Endothelial cell (in vitro differentiated cells): ENCODE data around the genes SLC47A1 and TMEM11.

DNA sequence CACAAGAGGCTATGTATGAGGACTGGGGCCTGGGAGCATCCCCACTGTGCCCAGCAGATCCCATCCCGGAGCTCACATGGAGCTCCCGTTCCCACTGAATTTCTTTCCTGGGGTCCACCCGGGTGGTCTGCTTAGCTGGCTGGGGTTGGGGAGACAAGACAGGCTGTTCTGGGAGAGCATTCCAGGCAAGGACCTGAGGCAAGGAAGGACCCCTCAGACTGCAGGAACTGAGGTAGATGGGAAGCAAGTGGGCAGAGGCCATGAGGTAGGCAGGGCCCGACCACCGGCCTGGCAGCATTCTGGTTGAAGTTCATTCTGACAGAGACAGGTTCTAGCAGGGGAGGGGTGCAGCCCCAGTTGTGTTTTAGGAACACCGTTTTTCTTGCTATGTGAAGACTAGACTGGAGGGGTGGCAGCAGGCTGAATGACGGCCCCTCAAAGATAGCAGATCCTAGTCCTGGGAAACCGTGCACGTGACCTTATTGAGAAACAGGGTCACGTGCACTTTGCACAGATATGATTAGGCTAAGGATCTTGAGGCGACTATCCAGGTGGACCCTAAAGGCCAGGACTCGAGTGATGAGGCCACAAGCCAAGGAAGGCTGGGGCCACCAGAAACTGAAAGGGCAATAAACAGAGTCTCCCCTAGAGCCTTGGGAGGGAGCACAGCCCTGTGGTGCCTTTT, 17.4 kb downstream of the B9D1 start:
- PRO-cap, result no peak

DNA sequence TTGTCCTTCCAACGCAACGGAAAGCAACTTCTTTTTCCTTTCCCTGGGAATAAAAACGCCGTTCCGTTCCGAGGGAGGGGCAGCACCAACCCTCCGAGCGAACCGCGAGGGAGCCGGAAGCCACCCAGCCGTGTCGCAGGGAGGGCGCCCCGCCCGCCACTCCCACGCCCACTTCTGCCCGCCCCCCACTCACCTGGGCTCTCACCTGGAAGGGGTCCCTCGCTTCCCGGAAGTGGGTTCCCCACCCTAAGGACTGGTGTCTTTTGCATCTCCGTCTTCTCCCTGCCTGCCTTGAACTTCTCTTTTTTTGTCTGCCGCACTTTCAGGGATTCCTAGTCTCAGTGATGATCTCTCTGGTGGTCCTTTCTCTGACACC, 25.3 kb upstream of the SLC47A1 start:
- PRO-cap, result no peak

DNA sequence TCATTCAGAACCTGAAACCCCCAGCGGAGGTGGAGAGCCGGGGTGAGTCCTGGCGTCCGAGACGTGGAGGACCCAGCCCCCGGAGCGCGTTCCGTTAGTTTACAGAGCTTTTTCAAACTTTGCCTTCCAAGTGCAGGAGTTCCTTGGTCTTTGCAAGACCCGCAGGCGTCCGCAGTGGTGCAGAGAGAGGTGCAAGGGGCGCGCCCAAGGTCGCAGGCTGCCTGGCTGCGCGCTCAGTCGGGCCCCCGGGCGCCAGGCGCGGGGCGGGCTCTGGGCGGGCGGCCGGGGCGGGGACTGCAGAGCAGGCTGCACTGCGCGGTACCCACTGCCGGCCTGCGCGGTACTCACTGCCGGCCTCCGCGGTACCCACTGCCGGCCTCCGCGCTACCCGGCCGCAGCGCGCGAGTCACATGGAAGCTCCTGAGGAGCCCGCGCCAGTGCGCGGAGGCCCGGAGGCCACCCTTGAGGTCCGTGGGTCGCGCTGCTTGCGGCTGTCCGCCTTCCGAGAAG, at the start of gene SLC47A1:
Gene SLC47A1, plus strand, starts transcription at position 325 of the 510 bp plus-strand sequence.
- PRO-cap, result no peak

DNA sequence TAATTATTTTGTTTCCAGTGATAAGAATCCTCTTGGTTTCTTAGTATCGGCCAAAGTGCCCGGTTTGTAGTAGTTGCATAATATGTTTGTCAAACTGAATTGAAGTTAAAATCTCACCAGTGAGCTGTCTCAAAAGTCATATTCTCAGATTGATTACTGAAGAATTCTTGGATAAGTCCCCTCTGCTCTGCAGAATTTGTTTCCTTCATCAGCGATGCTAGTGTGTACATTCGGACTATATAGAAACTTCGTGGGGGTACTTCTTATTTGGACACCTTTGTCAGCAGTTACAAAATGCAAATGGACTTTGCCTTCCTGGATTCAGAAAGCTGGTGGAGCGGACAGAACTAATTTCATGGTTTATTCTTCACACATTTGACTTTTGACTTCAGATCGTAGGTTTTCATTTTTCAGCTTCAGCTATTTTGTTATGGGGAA, 28.2 kb downstream of the SLC47A1 start:
- PRO-cap, result no peak

GRCh38 chr17:19570760-19571263, 37.2 kb downstream of the SLC47A1 start:
- PRO-cap, result no peak

GRCh38 chr17:19578488-19579289, 45.0 kb downstream of the SLC47A1 start:
- PRO-cap, result no peak

- PRO-cap, result no peak
Measured at GRCh38 chr17:19583729-19584534, 50.3 kb downstream of the SLC47A1 start.

DNA sequence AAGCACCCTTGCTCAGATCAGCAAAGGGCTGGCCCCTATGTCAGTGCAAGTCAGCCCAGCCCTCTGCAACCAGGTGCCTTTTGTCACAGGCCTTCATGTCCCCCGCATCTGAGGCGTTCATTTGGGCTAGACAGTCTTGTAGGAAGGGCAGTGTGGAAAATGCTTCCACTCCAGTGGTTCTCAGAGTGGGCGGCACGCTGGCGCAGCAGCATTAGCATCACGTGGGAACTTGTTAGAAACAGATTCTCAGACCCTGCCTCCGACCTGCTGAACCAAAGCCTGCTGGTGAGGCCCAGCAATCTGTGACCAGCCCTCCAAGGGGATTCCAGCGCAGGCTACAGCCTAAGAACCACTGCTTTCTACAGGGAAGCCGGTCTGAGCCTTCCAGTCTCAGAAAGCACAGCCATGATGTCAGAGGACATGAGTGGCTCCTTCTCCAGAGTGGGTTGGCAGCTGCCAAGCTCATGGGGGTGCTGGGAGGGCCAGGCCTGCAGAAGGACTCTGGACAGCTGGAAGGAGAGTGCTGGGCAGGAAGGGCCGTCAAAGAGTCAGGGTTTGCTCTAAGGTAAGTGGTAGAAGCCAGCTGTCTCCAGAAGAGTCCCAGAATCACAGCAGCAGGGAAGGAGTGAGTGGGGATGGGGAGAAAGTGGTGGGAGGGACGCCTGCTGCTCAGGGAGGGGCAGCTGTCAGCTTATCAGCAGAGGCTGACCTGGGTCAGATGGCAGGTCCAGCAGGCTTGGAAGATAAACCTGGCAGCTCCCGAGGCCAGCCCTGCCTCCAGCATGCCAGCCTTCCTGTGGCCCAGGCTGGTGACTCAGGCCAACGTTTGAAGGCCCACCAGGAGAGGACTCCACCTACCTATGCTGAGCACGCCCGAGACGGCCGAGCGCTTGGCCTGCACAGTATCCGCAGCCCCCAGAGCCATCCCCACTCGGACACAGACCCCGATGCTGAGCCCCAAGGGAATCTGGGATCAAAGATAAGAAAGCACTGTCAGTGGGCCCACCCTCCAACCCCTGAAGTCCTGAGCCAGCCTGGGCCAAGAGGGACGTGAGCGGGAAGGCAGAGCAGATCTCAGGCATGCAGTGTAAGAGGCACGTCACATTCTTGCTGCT, 12.8 kb downstream of the SLC47A2 start:
- PRO-cap, result no peak

DNA sequence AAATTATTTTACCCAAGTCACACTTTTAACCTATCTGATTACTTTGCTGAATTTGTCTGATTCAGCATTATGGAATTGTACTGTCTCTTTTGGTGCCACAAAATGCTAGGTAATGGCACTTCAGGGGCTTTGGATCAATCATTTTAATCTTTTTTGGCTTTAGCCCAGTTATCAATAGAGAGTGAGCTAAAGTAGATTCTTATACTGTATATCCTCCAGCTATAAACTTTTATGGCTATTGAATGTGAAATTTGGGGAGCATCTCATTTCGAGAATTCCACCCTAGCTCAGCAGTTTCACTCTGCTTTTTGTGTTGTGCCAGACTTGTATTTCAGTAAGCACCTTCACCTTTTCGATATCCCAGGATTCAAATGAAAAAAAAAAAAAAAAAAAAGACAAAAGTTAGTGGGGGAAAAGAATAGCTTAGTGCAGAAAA, 125.9 kb downstream of the LGALS9B start:
- PRO-cap, result no peak

GRCh38 chr17:20784075-20784609, 204.6 kb downstream of the CDRT15L2 start:
- PRO-cap, result no peak

DNA sequence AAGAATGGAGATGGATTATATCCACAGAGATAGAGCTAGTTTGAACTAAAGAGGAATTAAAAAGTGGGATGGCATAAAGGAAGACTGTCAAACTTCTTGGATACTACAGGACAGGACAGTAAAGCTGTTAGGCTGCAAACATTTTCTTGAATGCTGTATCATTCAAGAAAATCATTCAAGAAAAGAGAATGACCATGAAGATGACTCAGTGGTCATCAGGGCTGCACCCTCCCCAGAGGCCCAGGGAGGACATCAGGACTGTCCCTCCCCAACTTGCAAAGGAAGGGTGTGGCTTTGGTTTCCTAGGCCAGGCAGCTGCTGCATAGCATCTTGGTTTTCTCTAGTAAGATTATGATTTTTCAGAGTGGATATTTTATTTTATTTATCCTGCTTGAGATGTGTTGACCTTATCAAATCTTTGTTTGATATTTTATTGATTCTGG, 120.4 kb downstream of the USP22 start:
- PRO-cap, result no peak

DNA sequence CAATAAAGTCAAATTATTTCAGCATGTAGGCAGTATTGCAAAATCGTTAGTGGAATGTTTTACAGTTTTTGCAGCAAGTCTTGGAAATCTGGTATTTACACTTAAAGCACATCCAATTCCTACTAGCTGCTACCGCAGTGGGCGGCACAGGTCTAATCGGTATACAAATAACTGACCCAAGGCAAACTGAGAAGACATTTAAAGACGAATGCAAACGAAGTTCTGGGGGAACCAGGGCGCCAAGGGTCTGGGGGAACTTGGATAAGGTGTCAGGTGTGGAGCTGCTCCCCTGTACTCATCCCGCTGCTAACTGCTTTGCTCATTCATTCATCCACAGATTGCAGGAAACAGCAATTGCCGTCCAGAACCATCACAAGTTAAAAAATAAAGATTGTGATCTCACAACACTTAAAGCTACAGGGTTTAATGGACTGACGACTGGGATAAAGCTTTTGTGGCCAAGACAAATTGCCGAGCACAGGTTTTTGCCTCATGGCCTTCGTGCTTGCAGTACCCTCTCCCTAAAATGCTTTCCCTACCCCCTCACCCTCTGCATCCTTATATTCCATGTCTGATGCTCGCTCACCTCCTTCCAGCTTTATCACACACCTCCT, 1.2 kb upstream of the USP22 start:
- PRO-cap, result no peak

- PRO-cap, result no peak
Measured at GRCh38 chr17:21167235-21167897, 40.6 kb downstream of the DHRS7B start.

- PRO-cap, result no peak
Measured at GRCh38 chr17:21198257-21198787, 15.6 kb downstream of the TMEM11 start.

GRCh38 chr17:21211503-21212508, 2.2 kb downstream of the TMEM11 start:
- PRO-cap, result no peak

- PRO-cap, result bidirectional peak, plus-strand start at chr17:21214344, minus-strand start at chr17:21214161
Measured at GRCh38 chr17:21214066-21214252, at the start of gene TMEM11. TMEM11 (minus strand) TSS chr17:21214161.

GRCh38 chr17:21227923-21228793, 14.2 kb upstream of the TMEM11 start:
- PRO-cap, result bidirectional peak, plus-strand start at chr17:21228435, minus-strand start at chr17:21228356

GRCh38 chr17:21273133-21273924, 11.2 kb upstream of the MAP2K3 start:
- PRO-cap, result no peak

DNA sequence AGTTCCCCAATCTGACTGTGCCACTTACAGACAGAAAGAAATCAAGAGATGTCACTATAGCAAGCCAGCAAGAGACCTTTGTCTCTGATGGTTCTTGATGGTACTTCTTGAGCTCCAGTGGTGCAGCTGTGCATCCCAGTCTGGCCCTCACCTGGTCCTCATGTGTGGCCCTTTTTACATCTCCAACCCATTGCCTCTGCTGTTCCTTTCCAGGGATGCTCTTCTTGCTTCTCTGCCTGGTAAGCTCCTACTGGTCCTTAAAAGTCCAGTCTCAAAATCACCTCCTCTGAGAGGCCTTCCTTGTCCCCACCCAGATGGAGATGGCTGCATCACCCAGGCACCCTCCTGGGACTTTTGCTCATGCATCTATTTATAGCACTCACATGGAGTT, 2.5 kb upstream of the MAP2K3 start:
- PRO-cap, result no peak

DNA sequence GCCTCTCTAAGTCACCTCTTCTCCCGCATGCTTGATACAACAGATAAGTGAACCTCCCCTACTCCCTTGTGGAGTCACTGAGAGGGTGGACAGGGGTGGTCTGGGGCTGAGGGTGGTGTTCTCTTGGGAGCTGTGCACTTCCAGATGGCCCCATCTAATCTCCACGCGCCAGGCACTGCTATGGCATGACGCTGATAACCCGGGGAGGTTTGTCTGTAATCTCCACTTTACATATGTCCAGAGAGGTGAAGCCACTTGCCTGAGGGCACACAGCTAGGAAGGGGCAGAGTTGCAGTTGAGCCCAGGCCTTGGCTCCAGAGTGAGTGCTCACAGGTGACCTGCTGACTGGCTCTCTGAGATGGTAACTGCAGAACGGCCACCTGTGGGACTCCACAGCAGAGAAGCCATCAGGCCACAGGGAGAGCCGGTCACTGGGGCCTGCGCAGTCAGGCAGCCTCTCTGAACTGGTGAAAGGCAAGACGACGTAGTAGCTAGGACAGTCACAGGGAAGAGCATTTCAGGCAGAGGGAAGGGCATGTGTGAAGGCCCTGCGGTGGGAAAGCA, 10.2 kb downstream of the MAP2K3 start:
- PRO-cap, result no peak